Pericardium (tissue), 1 donor: Measurements from ENCODE around the gene DOCK9.

DNA sequence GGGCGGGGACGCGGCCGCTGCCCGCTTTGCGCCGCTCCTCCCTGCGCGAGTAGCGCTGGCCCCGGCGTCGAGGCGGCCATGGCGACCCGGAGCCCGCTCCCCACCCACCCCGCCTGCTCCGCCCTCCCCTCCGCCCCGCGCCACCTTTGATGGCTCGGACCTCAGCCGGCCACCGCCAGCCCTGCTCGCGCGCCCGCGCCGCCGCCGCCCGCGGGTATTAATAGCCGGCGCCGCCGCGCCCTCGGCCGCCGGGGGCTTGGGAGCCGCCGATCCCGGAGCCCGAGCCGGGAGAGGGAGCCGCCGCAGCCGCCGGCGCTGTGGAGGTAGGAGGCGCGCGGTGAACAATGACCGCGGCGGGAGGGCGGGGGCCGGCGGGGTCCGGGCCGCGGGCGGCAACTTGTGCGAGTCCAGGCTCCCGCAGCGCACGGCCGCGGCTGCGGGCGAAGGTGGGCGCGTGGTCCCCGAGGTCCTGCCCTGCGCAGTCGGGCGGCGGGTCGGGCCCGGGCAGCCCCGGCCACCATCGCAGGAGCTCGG is 343 bp downstream of the FARP1 start:
- RRBS: 1% methylated on average over 39 of the region's 86 CpGs

DNA sequence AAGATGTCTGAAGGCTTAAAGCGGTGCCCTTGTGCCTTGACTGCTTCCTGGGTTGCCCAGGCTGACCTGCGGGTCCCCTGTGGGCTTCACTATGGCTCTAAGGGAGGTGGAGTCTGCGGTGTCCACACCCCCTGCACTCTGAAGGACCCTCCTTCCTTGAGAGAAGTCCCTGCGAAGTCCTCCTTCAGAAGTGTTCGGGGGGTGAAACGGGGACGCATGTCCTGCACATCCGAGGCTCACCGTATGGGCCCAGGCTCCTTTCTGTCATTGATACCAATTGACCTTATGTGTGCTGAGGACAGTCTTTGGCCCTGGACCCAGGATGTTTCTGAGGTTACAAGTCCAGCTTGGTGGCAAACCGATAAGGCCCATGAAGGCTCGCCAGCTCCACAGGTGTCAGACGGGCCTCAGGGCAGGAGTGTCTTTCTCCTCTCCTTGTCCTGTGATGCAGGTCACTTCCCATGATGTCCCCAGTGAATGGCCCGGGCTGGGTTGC is 11.6 kb upstream of the RNF113B start:
- RRBS: no CpG with 5 or more reads among the region's 13 CpGs

DNA sequence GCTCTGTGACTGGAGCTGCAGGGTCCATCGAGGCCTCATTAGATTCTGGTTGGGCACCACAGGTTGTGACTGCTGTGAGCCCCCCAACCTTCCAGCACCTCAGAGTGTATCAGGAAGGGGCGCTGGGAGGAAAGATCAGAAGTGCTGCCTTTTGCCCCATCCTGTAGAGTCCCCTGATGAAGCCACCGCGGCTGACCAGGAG is 136.5 kb downstream of the STK24 start:
- RRBS: no CpG with 5 or more reads among the region's 4 CpGs

DNA sequence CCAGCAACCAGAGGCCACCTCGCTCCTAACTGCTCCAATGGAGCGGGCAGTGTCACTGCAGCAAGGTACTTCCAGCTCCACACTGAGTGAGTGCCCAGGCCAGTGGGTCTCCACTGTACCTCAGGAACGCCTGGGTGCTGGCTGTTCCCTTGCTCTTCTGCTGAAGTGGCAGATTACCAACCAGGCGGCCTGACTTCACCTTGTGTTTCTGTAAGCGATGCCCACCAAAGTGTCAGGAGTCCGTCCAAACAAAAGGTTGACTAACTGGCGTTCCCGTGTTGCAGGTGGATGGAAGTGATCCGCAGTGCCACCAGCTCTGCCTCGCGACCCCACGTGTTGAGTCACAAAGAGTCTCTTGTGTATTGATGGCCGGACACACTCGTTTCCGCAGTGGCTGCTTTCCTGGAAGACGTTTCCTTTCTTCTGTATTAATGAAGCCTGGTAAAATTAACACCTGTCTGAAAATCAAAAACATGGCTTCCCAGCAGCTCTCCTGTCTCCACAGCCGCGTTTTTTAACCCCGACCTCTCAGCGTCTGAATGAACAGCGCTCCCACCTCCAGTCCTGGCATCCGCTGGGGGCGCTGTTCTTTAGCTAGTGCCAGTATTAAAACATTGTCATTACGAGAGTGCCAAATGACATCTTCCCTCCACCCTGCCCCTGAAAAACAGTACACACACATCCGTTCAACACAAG is 128.8 kb downstream of the STK24 start:
- RRBS: no CpG with 5 or more reads among the region's 25 CpGs

- RRBS: no CpG with 5 or more reads among the region's 14 CpGs
These were observed 126.3 kb downstream of the STK24 start for GRCh38 chr13:98450357-98451180.

- RRBS: no CpG with 5 or more reads among the region's 10 CpGs
These were observed 105.7 kb downstream of the STK24 start for GRCh38 chr13:98470971-98471759.

DNA sequence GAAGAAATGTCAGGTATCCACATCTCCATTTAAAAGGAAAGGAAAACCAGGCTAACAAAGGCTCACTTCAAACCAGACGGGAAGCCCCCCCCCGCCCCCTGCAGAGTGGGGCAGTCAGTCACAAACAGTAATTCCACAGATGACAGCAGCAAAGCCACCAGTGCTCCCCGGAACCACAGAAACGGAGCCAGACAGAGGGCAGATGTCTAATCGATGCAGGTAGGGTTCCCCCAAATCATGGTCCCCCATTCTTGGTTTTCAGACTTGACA is 100.8 kb downstream of the STK24 start:
- RRBS: no CpG with 5 or more reads among the region's 5 CpGs

- RRBS: 18% methylated on average over 2 of the region's 9 CpGs
These were observed 86.4 kb downstream of the STK24 start for GRCh38 chr13:98490408-98490932.

GRCh38 chr13:98501565-98502527 is 75.1 kb downstream of the STK24 start:
- RRBS: no CpG with 5 or more reads among the region's 11 CpGs

DNA sequence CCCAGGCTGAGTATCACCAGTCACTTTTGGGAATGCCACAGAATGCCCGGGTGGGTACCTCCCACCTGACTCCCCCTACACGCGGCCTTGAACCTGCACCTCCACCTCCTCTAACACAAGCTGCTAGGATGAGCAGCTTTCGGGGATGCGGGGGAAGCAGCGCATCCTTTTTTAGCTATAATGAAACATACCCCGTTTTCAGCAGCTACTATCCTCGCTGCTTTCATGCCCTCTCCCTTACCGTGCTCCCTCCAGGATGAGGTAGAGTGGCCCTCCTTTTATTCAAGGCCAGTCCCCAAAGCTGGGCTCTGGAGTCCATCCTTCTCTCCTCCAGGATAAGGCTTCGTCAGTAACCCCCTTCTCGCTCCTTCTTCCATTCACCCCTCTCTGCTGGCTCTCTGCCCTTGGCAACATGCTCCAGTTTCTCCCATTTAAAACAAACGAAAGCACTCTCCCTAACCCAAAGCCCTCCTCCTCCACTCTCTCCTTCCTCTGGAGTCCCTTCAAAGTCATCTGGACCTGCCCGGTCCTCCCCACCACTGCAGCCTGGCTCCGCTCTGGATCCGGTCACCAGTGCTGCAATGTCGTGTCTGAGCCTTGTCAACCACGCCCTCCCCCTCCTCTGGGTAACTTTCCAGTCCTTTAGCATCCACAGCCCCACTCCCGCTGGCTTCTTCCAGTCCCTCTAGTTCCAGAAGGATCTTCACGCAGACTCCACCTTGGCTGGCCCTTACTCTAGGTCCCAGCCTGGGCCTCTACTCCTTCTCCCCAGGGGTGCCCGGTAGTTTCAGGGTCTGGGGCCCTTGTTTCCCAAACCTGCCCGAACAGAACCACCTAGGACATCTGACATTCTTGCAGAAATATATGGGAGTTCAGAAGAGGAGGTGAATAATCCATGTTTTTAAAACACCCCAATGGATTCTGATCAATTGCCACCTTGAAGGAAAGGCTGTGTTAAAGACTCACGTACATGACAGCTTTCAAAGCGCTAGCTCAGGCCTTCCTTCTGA is 55.1 kb downstream of the STK24 start:
- RRBS: no CpG with 5 or more reads among the region's 23 CpGs

GRCh38 chr13:98538621-98539321 is 38.1 kb downstream of the STK24 start:
- RRBS: no CpG with 5 or more reads among the region's 10 CpGs

DNA sequence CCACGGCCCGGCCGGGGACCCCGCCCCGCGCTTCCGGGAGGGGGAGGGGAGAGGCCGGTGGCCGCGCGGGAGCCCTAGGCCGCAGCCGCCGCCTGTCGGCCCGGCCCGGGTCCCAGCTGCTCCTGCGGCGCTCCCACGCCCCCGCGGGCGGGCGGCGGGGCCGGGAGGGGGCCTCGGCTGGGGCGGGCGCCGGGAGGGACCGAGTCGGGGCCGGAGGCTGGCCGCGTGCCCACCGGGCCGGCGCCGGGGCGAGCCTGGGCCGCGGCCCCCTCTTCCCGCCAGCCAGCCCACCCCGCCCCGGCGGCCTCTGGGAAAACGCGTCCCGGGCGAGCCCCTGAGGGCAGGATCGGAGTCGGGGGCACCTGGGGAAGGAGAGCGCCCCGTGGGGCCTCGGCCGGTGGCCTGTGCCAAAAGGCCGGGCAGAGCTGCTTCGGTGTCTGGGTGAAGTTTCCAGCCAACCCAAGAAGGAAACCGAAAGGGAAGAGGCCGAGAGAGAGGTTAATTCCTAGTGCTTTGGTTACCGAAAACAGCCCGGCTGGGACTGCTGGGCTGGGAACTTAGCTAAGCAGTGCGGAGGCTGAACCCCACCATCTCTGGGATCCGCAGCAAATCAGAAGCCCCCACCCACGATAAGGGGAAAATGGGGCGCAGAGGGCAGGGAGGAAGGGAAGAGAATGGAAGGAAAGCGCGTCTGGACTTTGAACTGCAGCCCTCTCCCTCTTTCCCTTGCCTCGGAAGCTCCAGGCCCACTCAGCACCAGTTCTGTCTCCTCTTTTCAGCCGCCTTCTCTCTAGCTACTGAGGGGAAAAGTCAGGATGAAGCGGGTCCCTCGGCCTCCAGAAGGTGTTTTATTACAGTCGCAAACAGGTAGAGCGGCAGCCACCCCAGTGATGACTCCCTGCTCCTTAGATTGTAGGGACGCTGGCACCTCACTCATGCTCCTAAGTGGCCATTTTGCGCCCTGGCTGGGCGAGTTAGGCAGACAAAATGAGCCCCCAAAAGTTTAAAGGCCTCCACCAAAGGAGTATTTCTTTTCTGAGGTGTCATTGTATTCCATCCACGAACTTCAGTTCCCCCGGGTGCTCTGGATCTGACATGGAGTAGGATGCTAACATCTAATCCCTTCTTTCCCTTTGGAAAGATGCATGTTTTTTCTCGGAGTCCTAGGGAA is 657 bp upstream of the STK24 start:
- RRBS: 2% methylated on average over 38 of the region's 80 CpGs

GRCh38 chr13:98658025-98658535 is 81.2 kb upstream of the STK24 start:
- RRBS: no CpG with 5 or more reads among the region's 11 CpGs

DNA sequence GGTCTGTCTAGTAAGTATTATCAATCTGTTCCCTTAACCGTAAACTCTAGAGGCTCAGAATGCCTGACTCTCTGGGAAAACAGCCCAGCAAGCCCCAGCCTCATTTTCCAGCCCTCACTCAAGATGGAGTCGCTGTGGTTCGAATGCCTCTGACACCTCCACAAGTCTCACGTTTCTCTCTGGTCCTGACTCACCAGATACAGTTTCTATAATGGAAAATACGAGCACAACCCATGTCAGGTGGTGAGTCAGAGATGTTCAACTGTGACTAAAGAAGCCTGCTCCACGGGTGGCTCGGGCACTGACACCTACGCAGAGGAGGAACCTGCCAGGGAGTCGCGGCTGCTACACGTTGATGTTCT is 87.1 kb upstream of the STK24 start:
- RRBS: no CpG with 5 or more reads among the region's 11 CpGs

DNA sequence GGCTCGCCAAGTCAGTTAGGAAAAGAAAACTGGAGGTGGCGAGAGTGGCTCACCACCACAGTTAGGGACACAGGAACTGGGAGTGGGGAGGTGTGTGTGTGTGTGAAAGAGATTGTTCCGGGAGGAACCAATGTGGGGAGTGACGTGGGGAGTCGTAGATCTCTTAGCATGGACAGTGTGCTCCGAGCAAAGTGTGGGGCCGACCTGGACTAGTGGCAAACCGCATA is 8.6 kb upstream of the SLC15A1 start:
- RRBS: no CpG with 5 or more reads among the region's 8 CpGs

- RRBS: no CpG with 5 or more reads among the region's 2 CpGs
These were observed 41.0 kb upstream of the SLC15A1 start for GRCh38 chr13:98793376-98794064.

- RRBS: no CpG with 5 or more reads among the region's 11 CpGs
These were observed 17.5 kb downstream of the DOCK9 start for GRCh38 chr13:98960168-98960943.

- RRBS: no CpG with 5 or more reads among the region's 18 CpGs
These were observed at the start of gene DOCK9 for GRCh38 chr13:98977639-98978718. TSS of gene DOCK9 (minus strand) at chr13:98978064.

GRCh38 chr13:98988279-98988687 is 10.4 kb upstream of the DOCK9 start:
- RRBS: no CpG with 5 or more reads among the region's 5 CpGs

- RRBS: no CpG with 5 or more reads among the region's 12 CpGs
These were observed 37.9 kb upstream of the DOCK9 start for GRCh38 chr13:99015621-99016250.